Mesenchymal stem cell of the bone marrow (primary cell): ENCODE data around the genes USP22 and KSR1.

GRCh38 chr17:21002494-21002979 is 40.3 kb downstream of the USP22 start:
- CAGE, long polyA plus RNA = no peak

GRCh38 chr17:21033019-21033997 is 9.5 kb downstream of the USP22 start:
- CAGE, long polyA plus RNA = no peak

DNA sequence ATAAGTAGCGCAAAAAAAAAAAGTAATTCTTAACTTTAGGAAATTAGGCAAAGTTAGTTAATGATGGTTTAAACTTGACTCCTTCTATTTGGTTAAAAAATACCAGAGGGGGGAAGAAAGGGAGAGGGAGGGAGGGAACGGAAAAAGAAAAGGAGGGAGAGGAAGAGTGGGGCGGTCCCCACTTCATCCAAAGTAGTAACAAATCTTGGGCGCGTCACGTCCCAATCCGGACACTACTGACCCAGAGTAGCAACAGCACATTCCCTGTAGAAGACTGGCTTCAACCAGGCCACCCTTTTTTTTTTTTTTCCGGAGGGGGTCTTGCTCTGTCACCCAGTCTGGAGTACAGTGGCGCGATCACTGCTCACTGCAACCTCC is 2.2 kb downstream of the USP22 start:
- CAGE, long polyA plus RNA = no peak

GRCh38 chr17:21042110-21043097 is at the start of gene USP22:
USP22 (minus strand) TSS chr17:21043011.
- CAGE, long polyA plus RNA = no peak

DNA sequence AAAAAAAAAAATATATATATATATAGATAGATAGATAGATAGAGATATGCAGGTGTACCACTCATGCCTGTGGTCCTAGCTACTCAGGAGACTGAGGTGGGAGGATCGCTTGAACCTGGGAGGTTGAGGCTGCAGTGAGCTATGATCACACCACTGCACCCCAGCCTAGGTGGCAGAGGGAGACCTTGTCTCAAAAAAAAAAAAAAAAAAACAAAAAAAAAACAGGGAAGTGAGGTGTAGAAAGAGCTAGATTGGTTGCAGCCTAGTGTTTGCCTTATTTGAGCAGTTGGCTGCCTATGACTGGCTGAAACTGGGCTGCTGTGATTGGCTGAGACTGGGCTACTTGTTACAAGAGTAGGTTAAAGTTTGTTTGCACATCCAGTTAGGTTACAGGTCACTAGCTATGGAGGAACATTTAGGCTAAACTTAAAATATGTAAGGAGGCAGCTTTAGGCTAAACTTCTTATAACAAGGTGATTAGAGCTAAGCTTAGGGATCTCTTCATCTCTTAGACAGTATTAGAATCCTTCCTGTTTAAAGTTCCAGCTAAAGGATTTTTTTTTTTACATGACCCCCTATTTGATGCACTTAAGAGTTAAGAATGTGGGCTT is 5.7 kb downstream of the DHRS7B start:
- CAGE, long polyA plus RNA = no peak

DNA sequence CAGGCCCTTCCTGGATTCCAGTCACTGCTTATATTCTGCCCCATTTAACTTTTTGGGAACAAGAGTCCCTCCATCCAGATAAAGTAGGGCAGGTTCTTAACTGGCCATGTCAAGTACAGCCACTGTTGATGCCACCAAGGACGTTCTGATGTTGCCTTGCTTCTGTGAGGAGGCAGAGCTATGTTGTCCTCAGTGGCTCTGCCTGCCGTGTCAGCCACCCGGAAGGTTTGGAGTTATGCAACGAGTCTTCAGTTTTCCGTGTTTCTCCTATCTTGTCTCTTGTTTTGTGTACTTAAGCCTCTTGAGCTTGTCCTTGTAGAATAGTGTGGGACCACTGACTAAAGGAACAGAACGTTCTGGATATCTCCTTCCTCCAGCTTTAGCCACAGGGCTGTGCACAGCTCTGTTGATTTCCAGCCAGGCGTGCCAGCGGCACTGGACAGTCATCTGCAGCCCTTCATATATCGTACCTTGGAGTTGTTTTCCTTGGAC is 39.9 kb downstream of the TMEM11 start:
- CAGE, long polyA plus RNA = no peak

DNA sequence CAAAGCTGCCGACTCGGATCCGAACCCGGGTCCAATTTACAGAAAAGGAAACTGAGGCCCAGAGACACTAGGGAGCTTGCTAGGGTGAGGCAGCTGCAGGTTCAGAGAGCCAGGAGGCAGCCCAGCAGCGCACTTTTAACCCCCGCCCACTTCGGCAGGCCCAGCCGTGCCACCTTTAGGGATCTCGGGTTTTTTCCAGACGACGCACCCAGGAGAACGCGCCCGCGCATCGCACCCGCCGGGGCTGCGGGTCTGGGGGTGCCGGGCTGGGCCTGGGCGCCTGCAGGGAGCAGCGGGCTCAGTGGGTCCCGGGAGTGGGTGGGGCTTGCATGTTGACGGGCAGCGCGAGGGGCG is 421 bp upstream of the MAP2K3 start:
- CAGE, long polyA plus RNA = no peak

- CAGE, long polyA plus RNA = no peak
These were observed 12.1 kb downstream of the MAP2K3 start for GRCh38 chr17:21296593-21297102.

DNA sequence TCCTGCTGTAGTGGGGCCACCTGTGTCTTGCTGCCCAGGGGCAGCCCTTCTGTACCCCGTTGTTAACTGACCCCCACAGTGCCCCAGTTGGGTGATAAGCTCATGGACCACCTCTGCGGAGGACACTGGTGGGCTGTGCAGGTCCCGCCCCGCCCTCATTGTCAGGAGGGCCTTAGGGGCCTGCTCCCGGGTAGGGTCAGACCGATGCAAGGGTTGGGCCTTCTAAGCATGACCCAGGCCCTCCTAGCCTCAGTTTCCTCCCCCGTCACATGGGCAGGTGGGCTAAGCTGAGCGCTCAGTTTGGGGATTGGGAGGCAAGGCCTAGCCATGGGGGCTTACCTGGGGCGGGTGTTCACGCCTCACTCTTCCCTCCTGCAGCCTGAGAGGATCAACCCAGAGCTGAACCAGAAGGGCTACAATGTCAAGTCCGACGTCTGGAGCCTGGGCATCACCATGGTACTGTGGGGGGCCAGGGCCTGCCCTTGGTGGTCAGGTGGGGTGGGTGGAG is 20.2 kb downstream of the MAP2K3 start:
- CAGE, long polyA plus RNA = no peak

DNA sequence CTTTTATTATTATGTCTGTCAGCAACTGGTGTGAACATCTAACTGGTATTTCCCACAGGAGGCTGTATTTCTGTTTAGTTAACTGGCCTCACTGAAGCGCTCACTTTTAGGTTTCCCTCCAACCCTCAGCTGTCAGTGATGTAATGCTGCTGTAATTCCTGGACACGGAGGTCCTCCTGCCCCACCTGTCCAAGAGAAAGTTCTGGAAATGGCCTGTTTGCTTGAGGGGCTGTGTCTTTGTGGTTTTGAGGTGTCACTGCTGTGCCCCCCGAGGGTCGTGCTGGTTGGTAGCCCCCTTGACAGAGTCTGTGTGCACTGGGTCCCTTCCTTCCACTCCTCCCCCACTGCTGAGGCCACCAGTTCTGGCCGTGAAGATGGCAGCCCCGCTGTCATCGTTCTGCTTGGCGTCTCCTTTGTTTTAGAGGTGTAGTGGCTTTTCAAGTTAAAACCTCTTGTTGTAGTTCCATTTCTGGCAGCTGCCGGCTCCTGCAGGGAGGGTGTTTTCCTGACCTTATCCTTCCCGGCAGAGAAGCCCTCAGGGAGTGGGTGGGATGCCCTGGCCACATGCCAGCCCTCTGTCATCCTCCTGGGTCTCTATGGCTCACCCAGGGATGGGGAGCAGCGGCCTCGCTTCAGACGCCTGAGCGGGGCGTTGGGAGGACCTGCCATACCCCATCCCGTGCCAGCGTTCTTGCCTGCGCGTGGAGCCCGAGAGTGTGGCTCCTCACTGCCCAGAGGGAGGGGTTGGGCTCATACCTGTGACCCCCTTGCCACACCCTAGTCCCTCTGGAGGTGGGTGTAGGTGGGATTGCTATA is 11.7 kb downstream of the KCNJ12 start:
- CAGE, long polyA plus RNA = no peak

DNA sequence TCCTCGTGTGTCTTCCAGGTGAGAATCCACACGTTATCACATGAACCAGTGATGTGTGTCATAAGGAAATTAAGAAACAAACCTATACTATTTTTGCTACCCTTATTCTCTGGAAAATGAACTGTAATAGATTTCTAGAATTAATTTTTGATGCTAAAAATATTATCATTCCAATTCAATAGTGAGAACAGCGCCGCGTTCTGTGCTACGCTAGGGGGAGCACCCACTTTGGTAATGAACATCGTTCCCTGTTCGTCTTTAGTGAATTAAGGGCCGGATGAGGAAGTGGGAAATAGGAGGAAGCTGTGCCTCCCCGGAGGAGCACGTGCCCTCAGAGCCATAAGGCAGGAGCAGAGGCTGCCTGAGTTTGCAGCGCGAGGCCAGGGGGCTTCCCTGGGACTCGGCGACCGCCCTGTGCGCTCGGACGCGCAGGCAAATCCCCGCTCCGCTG is 76.1 kb downstream of the KCNJ12 start:
- CAGE, long polyA plus RNA = no peak

- CAGE, long polyA plus RNA = no peak
These were observed 141.1 kb upstream of the KCNJ18 start for GRCh38 chr17:21550898-21551998.

DNA sequence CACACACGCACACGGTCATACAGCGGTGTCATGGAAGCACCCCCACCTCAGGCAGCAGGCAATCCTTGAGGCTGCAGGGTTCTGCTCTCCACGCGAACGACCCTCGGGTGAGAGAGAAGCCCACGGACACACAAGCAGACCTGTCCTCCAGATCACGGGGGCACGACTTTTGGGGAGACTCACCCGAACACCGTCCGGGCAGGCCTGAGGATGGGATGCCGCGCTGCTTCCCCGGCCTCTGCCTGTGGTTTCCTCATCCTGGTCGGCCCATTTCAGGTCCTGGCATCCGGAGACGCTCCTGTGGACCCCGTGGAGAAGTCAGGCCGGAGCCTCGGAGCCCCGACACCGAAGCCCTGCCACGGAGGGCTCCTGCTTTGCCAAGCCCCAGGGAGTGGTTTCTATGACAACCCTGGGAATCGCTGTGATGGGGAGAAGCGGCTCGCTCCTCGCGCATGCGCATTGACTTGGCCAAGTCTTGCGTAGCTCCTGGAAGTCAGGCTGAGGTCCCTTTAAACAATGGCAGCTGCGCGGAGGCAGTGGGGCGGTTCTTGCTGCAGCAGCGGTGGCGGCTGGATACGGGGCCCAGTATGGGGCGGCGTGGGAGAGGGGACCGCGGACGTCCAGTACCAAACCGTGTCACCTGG is 118.1 kb upstream of the KCNJ18 start:
- CAGE, long polyA plus RNA = no peak

GRCh38 chr17:27089378-27089953 is 204.4 kb upstream of the WSB1 start:
- CAGE, long polyA plus RNA = no peak

- CAGE, long polyA plus RNA = no peak
These were observed at the start of gene KSR1 for GRCh38 chr17:27455806-27456543. KSR1 (plus strand) TSS chr17:27456448.

- CAGE, long polyA plus RNA = no peak
These were observed 951 bp downstream of the KSR1 start for GRCh38 chr17:27457135-27457662.

- CAGE, long polyA plus RNA = no peak
These were observed 10.3 kb downstream of the KSR1 start for GRCh38 chr17:27466345-27467187.

GRCh38 chr17:27506770-27507121 is 50.5 kb downstream of the KSR1 start:
- CAGE, long polyA plus RNA = no peak

DNA sequence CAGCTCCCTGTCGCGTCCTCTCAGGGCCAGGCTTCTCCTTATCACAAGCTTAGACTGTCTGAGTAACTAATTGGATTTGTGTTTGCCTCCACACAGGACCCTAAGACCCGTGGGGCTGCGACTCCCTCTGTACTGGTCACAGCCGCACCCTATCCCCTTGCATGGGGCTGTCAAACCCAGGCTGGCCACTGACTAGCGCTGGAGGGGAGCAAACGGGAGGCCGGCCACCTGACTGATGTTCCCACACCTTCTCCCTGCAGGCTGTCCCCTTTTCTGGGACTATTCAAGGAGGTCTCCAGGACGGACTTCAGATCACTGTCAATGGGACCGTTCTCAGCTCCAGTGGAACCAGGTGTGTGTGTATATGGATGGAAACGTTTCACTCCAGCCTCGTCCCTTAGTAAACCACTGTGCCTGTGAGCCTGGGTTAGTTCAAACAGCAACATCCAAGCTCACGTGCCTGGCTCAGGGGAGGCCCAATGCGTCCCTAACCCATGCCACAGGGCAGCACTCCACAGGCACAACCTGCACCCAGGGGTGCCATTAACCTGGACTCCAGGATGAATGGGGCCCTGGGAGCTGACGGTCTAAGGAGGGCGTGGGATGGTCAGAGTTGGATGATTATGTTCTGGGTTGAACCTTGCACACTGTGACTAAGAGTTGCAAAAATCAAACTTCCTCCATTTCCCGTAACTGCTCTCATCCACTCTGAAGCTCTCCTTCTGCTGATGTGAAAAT is 7.2 kb downstream of the LGALS9 start:
- CAGE, long polyA plus RNA = no peak

DNA sequence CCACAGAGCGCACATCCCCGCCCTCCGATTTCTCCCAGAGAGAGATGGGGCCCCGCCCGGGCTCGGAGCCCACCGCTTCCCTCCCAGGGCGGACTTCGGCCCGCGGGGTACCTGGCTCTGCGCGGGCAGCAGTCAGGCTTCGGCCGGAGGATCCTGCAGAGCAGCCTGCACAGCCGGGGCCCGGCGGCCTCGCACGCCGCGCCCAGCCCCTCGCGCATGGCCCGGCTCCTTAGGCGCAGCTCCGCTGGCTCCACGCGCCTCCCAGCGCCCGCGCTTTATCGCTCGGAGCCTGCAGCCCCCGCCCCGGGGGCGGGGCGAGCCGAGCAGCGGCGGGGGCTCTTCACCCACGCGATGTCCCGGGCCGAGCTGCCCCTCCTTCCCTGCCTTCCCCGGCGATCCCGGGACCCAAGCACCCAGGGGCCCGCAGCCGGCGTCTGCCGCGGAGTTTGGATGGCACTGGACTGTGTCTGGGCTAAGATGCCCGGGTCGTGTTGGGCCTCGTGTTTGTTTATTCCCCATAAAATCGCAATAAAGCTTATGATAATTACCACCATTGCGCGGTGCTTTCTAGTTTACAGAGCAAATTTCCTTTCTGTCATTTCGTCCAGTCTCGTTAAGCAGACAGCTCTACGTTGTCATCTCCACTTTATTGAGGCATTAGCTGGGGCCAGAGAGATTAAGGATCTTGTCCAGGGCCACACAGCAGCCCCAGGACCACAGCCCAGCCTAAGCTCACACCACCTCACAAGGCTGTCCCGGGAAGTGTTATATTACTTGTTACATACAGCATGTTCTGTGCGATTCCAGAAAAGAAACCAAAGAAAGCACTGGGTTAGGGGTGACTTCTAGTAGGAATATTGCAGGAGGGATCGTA is 6.6 kb downstream of the NOS2 start:
- CAGE, long polyA plus RNA = no peak